ENCODE measurements around a stretch of chr4.

GRCh38 chr4:6657249-6657733 lies 16.6 kb upstream of the ENSG00000170846 start:
- PRO-cap, 2 experiments: peak in 2 of 2 experiments; most common plus-strand start chr4:6657538 (in 2)

DNA sequence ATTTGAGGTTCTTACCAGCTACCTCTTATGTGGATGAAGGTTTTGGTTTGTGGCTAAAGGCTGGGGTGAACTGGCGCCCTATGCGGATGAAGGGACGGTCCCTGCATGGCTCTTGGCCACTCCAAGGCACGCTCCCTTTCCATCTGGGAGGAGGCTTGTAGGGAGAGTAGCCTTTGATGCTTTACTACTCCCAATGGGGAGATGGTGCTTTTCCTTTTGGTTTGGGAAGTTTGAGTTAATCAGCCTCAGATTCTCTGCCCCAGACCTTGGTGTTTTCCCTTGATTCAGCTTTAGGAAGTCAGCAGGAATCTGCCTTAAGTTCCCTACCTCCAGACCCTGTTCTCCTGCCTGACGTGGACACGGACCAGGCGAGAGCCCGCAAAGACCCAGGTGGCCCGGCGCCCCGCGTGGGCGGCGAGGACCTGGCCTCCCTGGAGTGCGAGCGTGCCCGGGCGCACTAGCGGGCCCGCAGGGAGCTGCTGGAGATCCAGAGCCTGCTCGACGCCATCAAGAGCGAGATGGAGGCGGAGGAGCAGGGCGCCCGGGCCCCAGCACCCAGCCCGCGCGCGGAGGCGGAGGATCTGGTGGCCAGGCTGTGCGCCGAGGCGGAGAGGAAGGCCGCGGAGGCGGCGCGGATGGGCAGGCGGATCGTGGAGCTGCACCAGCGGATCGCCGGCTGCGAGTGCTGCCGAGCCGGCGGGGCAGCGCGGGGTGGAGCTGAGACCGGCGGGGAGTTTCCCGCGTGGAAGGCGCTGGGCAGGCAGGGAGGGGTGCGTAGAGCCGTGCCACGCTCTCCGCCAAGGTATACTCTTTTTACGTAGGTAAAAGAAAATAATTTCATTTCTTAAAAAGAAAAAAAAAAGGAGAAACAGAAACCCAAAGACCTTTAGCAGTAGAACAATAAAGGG lies 15.3 kb upstream of the ENSG00000170846 start:
- PRO-cap, 2 experiments: no peak in any of the 2 experiments

DNA sequence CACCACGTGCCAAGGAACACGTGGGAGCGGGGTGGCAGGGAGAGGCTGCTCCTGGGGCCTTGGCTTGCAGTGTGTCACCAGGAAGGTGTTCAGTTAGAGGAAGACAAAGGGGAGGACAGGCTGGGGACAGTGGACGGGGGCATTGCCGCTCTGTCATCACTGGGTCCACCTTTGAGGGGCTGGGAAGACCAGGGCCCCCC lies 9.0 kb downstream of the BLOC1S4 start:
- PRO-cap, 2 experiments: no peak in any of the 2 experiments

GRCh38 chr4:6755055-6755352 lies 27.5 kb upstream of the KIAA0232 start:
- PRO-cap, 2 experiments: no peak in any of the 2 experiments

- PRO-cap, 2 experiments: peak in 1 of 2 experiments; most common minus-strand start chr4:6886265 (in 1)
Measured at GRCh38 chr4:6885858-6886738, 23.5 kb upstream of the TBC1D14 start.

DNA sequence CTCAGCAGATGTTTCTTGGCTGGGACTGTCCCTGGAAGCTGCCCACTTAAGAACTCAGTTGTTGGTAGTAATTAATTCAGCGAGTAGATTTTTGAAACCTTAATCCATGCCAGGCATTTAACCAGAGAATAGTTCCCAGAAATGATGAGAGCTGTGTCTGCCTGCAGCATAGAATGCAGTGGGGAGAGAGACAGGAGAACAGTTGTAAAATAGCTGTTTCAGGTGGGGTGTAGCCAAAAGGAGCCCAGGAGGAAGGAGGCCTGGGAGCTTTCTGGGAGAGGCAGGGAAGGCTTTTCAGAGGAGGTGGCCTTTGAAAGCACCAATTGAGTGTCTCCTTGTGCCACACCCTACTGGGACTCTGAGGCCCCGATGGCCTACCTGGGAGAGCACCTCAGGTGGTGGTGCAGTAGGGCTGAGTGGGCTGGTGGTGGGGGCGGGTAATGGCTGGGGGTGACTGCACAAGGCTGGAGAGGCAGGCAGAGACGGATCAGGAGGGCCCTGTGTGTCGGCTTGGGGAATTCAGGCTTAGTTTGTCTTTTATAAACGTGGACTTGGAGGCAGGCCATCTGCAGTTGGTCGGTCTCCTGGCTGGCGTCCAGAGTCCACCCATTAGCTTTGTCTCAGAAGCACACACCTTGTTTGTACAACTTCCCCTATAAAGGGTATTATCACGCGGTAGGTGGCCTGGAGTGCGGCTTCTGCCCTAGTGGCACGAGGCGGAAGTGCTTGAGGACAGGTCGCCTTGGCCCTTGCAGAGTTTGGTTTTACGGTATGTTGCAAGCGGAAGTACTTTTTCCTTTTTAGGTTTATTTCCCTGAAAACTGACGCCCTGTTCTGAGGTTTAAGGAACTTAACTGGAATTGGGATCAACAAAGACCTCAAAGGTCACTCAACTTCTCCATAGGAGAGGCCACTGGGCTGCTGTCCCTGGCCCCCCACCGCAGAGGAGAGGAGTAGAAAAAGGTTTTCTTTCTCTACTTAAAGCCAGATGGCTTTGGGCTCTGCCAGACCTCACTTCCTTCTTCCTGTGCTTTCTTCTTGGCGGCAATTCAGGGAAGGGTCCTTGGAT lies 7.9 kb downstream of the TBC1D14 start:
- PRO-cap, 2 experiments: peak in 2 of 2 experiments; most common plus-strand start position 479 of the sequence (in 1); most common minus-strand start position 512 of the sequence (in 2)

DNA sequence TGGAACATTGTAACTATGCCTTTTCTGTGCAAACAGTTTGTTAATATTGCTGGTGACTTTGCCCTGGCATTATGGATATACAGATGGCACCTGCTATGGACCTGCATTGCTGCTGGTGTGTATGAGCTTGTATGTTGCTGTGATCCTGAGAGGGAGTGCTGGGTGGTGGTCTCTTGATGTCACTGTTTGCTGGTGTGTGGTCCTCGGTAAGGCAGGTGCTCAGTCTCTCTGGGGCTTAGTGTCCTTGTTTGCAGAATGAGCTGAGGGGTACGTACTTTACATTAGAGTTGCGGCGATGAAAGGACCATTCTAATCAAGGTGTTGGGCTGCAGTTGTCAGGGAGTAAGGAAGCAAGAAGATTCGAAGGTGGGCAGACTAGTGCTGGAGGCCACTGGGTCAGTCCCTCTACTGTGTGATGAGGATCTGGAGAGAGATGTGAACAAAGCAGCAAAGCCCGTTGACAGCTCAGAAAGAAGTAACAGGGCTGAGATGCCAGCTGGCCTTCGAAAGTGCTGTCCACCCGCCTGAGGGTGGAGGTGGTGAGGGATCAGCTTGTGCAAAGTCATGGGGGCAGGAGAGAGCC lies 19.4 kb downstream of the TBC1D14 start:
- PRO-cap, 2 experiments: no peak in any of the 2 experiments

DNA sequence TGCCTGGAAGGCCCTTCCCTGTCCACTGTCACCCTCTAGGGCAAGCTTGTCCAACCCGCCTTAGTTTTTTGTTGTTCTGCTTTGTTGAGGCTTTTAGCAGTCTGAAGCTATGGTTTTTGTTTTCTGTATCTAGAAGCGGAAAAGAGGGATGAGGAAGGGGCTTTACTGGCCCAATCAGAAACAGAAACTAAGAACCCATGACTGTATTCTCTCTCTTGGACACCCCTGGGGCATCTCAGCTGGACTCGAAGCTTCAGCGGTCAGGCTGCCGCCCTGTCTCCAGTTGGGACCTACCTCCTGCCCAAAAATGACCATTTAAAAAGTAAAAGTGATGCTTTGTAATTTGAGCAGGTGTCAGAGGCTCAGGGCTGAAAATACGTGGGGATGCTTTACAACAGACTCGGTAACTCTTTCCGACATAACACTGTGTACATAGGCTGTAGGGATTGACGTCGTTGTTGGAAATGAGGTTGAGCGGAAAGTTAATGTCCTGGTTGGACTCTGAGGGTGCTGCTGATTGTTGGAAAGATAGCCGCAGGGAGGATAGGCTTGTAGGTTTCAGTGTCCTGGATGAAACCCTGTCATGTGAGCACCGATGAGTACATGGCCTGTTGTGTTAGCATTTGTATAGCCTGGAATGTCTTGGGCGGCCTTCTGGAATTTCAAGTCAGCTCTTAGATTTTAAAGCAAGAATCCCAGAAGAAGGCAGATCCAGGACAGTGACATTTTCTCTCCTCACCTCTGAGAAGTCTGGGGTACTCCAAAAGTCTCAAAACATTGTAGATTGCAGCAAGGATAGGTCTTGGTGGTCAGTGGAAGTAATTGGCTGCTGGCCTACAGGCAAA lies 63.1 kb downstream of the TBC1D14 start:
- PRO-cap, 2 experiments: no peak in any of the 2 experiments

DNA sequence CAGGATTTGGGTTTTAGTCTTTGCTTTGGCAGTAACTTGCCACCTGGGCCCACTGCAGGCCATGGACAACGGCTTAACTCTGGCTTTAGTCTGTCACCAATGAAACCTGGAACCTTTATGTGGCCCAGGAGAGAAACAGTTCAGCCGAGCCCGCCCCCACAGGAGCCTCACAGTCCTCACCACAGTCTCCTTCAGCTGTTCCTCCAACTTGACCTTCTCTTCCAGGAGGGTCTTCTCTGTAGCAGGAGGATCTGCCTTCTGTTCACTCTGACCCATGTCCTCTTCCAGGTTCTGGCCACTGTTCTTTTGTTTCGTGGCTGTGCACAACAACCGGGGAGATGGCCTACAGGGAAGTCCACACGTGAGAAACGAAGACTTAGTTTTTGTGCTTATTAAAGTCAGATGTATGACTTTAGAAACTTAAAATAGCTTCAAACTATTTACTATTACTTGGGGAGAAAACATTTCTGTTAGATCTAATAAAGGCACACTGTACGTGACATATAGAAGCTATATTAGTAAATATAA lies 3.9 kb downstream of the GRPEL1 start:
- PRO-cap, 2 experiments: no peak in any of the 2 experiments

DNA sequence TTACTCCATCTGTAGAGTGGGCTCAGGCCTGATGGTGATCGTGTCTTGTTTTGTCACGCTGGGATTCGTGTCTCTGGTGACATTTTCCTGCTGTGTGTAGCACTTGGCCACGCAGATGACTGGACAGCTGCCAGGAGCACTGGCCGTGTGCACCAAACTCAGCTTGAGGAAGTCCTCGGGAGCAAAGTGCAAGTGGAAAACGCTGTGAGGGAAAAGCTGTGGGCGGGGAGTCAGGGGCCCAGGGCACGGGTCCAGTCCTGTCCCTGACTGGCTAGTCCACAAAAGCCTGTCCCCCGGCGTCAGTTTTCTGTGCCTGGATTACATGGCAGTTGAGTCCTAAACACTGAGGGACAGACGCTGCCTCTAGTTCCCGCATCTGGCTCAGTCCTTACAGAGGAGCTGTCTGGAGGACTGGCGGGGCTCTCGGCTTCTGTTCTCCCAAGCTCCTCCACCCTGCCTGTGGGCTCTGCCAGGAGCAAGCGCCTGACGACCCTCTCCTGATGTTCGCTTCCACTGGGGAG lies 35.8 kb upstream of the GRPEL1 start:
- PRO-cap, 2 experiments: no peak in any of the 2 experiments

DNA sequence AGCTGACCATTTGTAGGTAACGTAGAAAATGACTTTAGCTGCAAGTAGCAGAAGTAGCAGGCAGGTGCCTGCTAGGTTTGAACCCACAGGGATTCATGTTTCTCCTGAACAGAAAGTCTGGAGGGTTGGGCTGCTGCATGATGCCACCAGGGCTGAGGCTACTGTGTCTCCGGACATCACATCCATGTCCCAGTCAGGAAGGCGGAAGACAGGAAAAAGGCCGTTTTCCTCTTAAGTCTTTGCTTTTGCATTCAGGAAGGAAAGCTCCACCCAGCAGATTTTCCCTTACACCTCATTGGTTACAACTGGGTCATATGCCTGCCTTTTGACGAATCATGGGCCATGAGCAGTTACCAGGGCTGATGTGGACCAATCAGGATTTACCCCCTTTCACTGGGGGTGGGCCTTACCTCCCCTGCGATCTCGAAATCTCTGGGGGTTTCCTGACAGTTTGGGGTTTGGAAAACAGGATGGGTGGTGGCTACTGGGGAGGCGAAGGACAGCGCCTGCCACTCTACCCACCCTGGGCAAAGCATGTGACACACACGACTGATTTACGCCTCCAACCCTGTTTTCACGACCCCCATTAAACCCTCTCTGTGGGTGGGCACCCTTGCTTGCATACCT lies 52.5 kb upstream of the GRPEL1 start:
- PRO-cap, 2 experiments: no peak in any of the 2 experiments

DNA sequence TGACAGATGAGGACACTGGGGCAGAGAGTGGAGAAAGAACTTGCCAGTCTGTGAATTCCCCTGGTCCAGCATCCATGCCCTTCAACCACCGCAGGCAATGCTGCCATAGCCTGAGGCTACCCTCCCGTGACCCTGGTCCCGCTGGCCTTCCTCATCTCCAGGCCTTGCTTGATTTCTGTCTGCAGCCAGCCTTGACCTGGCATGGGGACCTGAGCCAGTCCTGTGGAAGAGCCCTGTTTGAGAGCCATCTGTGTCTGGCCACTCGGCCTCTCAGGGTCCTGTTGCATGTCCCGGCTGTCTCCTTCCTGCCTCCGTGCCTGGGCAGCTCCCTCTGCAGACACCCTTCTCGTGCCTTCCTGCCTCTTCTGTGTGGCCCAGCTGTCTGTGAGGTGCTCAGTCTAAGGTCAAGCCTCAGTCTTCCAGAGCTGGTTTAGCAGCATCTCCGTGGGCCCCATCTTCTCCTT lies 108.3 kb downstream of the SORCS2 start:
- PRO-cap, 2 experiments: no peak in any of the 2 experiments

GRCh38 chr4:7434440-7434753 lies 333 bp downstream of the PSAPL1 start:
- PRO-cap, 2 experiments: no peak in any of the 2 experiments

GRCh38 chr4:7435451-7436402 lies 997 bp upstream of the PSAPL1 start:
- PRO-cap, 2 experiments: no peak in any of the 2 experiments

DNA sequence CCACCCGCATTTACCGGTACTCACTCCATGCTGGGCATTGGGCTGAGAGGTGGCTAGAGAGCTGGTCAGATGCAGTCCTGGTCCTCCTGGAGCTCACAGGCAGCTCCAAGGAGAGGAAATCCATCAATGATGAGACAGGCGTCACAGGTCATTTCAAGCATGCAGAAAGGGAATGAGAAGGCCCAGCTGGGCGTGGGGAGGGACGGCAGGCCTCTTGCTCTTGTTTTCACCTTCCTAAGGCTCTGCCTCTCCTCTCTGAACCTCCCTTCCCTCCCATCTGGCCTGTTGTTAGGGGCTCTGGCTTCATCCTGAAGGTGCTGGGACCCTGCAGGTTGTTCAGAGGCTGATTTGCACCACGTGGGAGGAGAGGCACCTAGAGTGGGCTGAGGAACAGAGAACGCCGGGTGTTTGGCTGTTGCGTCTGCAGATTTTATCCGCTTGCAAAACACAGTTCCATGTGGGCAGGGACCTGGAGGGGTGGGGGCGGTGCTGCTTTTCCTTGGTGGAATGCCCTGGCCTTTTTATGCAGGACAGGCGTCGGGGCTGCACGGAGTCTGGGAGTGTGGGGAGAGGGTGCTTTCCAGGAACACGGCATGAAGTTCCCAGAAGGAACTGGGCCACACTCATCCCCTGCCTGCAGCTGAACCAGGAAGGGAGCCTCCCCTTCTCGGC lies 81.5 kb upstream of the PSAPL1 start:
- PRO-cap, 2 experiments: no peak in any of the 2 experiments

GRCh38 chr4:7650595-7651036 lies 215.9 kb upstream of the PSAPL1 start:
- PRO-cap, 2 experiments: peak in 1 of 2 experiments; most common minus-strand start chr4:7650703 (in 1)

DNA sequence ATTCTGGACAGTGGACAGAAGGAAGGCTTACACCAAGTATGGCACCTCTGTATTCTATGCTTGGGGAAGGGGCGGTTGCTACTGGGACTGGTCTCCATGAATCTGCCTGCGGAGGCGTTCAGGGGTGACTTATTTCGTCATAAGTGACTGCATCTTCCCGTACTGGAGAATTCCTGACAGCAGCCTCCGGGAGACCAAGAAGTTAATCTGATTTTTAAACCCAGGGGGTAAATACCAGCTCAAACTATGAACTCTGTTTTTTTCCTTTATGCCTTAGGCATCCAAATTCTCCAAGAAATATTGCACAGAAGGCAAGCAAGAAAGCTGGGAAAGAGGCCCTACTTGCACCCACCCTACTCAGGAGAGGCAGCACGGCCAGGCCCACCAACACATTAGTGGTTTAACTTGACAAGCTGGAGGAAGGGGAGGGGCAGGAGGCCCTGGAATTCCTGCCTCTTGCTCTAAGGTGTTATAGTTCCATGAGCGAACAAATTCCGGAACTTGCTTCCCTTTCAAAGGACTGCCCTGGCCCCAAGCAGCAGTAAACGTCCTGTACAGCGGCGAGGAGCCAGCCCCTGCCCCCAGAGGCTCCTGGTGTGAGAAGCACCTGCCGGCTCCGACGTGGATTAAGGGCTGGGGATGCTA lies 177.2 kb downstream of the AFAP1 start:
- PRO-cap, 2 experiments: no peak in any of the 2 experiments

DNA sequence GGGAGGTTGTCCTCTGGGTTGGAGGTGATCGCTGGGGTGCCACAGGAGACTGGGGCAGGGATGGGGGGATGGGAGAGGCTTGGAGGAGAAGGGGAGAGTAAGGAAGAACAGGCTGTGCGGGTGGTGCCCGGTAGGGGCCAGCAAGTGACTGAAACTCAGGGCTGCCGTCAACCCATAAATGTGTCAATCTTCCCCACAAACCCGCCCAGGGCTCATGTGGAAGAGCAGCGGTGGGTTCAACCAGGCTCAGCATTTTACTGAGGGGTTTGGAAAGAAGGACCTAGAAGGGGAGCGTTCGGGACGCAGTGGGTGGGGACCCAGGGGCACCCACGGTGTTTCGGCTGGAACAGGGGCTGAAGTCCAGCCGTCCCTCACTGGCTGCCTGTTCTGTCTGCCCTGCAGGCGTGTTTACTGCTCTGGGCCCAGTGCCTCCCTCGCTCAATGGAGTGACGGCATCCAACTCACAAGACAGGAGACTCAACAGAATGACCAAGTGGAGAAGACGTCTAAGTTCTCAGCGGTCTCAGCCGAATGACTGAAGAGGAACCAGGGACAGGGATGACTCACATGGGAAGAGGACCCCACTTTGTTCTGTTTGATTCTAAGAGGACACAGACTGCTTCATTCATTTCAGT lies 167.7 kb downstream of the AFAP1 start:
- PRO-cap, 2 experiments: no peak in any of the 2 experiments

DNA sequence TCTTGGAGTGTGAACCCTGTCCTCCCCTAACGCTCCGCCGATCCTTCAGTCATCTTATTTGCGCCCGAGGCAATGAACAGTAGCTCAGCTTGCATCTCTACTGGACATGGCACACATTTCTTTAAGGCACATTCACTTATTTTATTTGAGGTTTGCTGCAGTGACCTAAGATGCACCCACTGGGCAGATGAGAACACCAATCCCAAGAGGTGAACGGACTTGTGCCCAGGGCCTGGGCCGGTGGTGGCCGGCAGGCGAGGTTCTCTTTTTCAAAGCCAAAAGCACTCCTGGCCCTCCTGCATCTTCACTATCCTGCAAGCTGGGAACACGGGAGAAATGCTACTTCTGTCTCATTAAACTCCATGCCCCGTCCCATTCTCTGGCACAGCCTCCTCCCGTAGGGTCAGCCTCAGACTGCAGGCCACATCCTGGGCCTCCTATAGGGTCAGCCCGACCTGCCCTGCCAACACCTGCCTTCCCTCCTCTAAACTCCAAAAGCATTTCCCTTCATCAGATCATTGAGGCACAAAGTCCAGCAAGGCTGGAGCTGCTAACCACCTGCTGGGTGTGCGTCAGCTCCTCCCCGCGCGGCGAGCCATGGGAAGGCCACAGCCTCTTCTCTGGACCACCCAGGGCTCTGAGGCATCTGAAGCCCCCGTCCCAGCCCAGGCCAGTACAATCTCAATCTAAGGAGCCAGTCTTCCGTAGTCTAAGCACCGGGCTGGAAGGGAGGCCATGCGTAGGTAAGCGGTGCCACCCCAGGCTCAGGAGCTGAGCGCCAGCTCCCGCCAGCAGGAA lies 166.1 kb downstream of the AFAP1 start:
- PRO-cap, 2 experiments: no peak in any of the 2 experiments

DNA sequence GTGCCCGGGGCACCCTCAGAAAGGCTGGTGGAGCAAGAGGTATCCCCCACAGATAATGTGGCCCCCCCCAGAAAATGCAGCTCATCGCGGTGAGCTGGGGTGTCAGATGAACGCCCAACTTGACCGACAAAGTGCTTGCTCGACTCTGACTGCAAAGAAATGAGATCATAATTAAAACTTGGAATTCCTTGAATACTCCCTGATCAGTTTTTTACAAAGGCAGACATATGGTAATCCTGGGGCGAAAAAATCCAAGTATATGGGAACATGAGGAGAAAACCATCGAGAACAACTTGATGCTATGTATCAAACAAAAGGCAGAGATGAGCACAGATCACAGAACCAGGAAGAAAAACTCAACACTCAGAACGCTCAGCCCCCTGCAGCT lies 127.4 kb downstream of the AFAP1 start:
- PRO-cap, 2 experiments: no peak in any of the 2 experiments

Measured in Colon Carcinoma Metastatic in the Lung (tissue), 2 donors.